Right cardiac atrium (tissue), 1 donor: Measurements from ENCODE around the genes TMEM52 and CFAP74.

DNA sequence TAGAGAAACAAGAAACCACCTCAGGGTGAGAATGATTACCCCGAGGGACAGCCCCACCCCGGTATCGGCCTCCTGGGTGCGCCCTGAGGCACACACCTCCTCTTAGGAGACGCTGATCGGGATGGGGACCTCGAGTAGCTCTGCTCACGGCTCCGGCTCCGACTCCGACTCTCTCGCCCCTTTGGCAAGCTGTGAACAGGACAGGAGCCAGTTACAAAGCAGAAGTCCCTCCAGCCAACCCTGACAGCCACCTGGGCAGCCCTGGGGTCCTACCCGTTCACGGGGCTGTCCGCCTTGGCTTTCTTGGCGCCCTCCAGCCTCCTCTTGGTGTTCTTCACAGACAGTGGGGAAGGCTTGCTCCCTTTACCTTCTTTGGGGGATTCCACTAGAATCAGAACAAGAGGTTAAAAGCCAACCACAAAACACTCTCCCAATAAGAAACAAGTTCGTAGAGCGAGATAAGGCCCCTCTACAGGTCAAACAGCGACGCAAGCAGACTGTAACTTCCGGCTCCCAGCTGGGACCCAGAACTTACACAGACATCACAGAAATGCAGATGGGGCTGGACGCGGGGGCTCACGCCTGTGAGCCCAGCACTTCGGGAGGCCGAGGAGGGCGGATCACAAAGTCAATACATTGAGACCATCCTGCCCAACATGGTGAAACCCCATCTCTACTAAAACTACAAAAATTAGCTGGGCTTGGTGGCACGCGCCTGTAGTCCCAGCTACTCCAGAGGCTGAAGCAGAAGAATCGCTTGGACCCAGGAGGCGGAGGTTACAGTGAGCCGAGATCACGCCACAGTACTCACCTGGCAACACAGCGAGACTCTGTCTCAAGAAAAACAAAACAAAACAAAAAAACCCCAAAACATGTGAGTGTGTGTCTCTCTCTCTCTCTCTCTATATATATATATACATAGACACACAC lies 11.2 kb downstream of the CCNL2 start:
- PRO-cap = no peak

GRCh38 chr1:1397759-1399037 lies 937 bp downstream of the CCNL2 start:
- PRO-cap = no peak

DNA sequence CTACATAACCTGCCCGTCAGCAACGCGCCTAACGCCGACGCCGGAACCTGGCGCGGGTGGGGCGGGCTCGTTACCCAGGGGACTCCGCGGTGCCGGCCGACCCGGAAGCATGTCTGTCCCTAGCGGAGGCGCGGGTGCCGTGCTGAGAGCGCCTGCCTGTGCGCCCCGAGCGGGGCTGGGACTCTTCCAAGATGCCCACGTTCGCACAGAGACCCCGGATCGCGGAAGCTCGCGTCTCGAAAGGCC lies 231 bp upstream of the CCNL2 start:
- PRO-cap = bidirectional peak, plus-strand start at position 110 of the sequence, minus-strand start outside the sequence

GRCh38 chr1:1429488-1430051 lies 3.9 kb downstream of the TMEM88B start:
- PRO-cap = no peak

- PRO-cap = bidirectional peak, plus-strand start at chr1:1431874, minus-strand start at chr1:1431683; bidirectional peak, plus-strand start at chr1:1432139, minus-strand start at chr1:1431936
These were observed 3.8 kb upstream of the VWA1 start for GRCh38 chr1:1431574-1432252.

GRCh38 chr1:1504645-1505323 lies 7.2 kb upstream of the ATAD3A start:
- PRO-cap = unidirectional peak, plus-strand start at chr1:1505258

GRCh38 chr1:1557398-1558155 lies 17.1 kb downstream of the SSU72 start:
- PRO-cap = no peak

DNA sequence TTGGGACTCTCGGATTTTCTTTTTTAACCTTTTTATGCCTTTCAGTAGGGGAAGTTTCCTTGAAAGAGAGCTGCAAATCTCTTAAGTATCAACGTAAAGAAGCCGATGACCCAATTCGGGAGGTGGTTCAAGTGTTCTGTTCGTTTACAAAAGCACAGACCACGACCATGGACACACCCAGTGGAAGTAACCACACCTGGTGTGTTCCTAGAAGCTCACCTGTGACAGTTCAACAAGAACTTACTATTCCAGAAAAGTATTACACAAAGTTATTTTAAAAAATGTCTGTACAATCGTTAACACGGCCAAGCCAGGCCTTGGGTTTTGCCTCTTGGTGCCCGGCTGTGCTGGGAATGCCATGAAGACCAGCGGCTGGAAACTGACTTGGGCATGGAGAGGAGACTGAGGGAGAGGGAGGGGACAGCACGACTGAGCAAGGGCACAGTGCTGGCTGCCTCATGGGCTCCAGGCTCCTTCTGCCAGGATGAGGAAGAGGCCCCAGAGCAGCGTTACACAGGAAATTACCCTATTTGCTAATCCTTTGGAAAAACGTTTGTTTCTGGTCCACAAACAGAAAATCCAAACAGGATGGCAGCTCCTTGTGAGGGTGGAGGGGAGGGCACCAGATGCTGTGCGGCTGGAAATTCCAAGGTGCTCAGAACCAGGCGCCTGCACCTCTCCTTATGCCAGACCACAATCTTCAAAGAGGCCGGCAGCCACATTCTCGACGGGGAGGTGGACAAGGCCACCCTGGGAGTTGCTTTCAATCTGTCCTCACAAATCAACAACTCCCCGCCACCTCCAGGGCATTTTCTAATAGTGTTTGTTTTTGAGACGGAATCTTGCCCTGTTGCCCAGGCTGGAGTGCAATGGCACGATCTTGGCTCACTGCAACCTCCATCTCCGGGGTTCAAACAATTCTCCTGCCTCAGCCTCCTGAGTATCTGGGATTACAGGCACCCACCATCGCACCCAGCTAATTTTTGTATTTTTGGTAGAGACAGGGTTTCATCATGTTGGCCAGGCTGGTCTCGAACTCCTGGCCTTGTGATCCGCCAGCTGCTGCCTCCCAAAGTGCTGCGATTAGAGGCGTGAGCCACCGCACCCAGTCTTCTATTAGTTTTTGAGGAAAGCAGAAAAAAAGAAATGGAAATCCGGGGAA lies 4.2 kb upstream of the CDK11B start:
- PRO-cap = no peak

- PRO-cap = no peak
These were observed 11.7 kb downstream of the SLC35E2B start for GRCh38 chr1:1680847-1681300.

- PRO-cap = no peak
These were observed 18.5 kb downstream of the NADK start for GRCh38 chr1:1759660-1760282.

DNA sequence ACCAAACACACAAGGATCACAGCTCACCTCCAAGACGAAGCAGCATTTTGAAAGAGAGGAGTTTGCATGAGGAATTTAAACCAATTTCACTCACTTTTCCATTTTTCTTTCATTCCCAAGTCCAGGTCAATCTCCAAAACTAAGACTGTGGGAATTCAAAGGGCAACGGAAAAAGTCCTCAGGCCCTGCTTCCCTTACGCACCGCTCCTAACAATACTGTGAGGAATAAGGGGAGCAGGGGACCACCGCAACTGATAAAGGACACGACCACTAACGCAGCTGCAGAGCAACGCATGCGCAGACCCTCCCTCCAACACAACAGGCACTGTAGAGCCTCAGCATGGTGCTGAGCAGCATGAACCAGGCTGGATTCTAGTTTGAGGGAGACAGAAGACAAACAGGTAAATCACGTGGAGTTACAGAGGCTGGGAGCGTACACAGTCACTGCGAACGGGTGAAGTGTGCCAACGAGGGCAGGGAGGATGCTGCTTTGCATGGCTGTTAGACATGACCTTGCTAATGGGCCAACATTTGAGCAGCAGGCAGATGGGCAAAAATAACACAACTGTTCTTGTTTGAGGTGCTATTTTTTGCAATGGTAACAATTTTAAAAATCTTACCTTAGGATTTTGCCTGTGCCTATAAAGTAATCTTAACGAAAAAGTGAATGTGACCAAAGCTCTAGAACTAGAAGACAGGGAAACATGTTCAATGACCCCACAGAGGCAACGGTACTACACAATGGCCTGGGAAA lies 55.1 kb upstream of the NADK start:
- PRO-cap = no peak

DNA sequence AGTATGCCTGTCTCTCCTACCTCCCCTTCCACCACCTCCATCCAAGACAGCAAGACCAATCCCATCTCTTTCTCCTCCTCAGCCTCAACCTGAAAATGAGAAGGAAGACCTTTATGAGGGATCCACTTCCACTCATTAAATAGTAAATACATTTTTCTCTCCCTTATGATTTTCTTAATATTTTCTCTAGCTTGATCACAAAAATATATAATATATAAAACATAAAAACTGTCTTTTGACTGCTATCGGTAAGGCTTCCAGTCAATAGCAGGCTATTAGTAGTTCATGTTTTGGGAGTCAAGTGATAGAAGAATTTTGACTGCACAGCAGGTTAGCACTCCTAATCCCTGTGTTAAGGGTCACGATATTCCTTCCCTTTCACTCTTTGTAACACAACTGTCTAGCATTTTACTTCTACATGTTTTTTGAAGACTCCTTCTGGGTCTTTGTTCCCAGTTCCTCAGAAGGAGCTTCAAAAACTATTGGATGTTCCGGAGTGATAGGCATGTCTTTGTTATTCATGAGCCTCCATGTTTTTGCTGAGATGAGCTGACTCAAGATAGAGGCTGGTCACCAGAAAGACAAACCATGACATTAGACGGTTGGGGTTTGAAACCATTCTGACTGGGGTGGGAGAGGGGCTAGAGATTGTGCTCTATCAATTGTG lies 42.3 kb downstream of the GNB1 start:
- PRO-cap = no peak

DNA sequence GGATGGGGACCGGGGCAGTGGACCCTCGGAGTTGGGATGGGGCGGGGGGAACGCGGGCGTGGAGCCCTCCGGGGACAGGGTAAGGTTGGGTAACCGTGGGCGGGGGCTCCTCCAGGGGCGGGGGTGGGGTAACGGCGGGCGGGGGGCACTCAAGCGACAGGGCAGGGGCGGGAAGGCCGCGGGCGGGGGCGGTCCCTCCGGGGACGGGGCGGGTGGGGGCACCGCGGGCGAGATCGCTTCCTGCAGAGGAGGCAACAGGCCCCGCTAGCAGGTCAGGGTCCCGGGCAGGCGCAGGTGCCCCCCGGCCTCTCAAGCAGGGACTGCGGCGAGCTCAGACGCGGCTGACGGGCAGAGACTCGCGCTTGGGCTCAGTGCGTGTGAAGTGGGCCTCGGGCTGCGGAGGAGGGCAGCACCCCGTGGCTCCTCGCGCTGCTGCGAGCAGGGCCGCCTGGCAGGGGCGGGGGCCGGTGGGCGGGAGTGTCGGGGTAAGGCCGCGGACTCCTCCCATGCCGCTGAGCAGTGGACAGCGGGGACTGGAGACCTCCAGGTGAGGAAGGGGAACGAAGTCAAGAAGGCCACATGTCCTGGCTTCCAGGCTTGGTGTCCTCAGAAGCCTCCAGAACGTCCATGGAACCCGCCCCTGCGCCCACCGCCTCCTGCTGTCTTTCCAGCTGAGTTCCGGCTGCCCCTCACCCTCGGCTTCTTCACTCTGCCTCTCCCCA lies 579 bp upstream of the GNB1 start:
- PRO-cap = bidirectional peak, plus-strand start at position 245 of the sequence, minus-strand start outside the sequence; bidirectional peak, plus-strand start at position 507 of the sequence, minus-strand start at position 450 of the sequence

DNA sequence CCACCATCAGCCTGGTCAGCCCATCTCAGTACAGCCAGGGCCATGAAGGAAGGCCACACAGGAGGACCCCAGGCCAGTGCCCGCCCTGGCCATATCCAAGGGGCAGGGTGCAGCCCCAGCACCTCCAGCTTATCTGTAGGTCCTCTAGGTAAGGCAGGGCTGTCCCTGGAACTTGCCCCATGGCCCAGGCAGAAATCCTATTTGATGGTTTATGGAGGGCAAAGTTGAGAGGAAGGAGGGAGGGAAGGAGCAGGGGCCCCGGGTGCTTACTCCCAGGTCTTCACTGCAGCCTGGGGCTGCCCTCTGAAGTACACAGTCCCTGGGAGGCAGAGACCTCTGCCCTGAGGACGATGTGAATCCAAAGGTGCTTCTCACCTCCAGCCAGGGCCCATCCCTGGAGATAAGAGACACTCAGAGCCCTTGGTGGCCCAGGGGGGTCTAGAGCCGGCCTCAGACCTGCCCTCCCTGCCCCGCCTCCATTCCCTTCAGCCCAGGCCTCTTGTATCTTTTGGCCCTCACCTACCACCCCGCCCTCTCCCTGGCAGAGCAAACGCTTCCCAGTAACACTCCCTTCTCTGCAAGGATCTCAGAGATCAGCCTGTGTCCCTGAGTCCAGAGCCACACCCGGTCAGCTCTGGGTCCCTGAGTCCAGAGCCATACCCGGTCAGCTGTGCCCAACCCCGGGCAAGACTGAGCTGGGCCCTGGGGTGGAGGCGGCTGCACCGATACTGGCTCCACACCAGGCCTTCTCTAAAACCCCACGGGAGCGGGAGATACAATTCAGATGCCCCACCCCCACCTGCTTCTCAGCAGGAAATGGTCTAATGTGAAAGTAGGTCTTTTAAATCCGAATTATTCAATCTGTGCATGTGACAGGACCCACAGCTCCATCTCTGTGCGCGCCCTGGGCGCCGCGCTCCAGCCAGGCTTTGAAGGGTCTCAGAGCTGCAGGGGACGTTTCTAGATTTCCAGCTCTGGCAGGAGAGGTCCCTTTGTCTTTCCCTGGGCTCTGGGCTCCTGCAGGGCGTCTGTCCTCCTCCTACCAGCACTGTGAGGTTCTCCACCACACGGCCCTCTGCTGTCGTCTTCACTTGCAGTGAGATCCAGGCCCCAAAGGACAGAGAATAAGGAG lies 3.6 kb upstream of the GNB1 start:
- PRO-cap = no peak

- PRO-cap = unidirectional peak, minus-strand start at chr1:1919279
These were observed at the start of gene TMEM52 for GRCh38 chr1:1918521-1919359. Gene TMEM52 (minus strand): TSS chr1:1919279.

DNA sequence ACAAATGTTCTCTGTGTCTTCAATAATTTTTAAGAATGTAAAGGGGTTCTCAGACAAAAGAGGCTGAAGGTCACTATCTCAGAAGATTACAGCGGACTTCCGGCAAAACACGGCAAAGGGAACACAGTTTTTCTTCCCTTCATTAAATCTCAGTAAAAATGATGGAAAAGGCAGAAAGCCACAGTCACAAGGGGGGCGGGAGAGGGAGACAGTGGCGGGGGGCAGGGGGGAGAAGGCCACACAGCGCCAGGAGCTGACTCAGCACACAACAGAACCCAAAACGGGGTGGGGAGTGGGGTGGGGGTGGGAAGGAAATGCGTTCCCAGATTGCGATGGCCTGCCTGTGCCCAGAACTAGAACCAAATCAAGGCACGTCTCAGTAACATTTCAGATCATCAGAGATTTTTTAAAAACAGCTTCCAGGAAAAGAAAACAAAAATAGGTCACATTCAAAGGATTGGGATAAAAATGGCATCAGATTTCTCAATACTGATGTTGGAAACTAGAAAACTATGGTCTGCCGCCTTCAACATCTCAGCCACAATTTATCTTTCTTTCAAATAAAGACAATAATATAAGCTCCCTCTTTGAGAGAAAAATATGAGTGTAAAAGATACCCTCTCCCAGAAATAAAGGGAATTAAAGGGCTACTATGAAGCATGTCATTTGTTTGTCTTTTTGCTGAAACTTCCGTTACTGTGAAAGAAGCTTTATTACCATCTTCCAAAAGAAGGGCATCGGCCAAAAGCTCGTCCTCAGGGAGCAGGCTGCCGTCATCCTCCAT lies 13.2 kb downstream of the CFAP74 start:
- PRO-cap = no peak

DNA sequence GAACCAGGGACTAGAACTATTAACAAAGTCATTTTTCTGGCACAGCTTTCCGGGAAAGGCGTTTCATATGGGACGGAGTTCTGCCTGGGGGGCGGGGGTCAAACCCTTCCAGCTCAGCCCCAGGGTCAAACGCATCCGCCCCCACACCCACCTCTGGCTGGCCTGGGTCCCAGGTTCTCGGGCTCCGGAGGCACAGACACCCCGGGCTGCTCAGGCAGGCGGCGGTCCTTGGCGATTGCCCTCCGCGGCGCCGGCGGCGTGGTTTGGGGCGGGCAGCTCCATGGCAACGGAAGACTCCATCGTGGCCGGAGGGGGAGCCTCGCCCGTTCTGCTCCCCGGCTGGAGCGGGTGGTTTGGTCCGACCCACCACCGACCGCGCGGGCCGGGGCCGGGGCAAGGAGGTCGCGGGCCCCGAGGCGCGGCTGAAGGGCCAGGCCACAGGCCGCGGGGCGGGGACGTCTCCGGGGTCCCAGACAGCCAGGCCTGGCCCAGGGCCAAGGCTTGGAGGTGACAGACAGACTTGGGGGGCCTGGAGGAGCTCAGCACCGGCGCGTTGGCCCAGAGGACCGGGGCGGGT lies at the start of gene CFAP74:
CFAP74 (minus strand) TSS at position 237 of the 577 bp plus-strand sequence.
- PRO-cap = unidirectional peak, plus-strand start at position 396 of the sequence

GRCh38 chr1:2014602-2015719 lies 4.2 kb upstream of the GABRD start:
- PRO-cap = no peak

- PRO-cap = no peak
These were observed 39.7 kb downstream of the PRKCZ start for GRCh38 chr1:2089810-2090435.

DNA sequence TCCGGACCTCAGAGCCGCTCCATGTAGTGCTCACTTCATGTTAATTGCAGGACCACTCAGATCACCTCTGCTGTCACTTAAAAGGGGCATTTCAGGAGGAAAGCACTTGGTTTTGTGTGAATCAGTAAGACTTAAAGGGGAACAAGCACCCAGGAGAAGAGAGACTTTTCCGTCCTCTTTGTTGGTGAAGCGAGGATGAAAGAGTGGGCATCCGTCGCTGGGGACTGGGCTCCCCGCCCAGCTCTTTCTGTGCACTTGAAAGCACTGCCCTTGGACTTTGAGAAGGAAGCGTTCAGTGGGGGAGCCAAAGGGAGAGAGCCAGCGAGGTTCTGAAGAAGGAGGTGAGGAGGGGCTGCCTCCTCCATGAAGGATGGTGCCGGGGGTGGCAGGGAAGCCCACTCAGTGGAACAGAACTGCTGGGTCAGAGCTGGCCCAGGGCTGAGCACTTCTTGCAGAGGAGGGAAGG lies 56.5 kb downstream of the FAAP20 start:
- PRO-cap = no peak